Diencephalon (tissue), 2 donors: ENCODE measurements around the genes FADS3, TUT1 and BSCL2.

DNA sequence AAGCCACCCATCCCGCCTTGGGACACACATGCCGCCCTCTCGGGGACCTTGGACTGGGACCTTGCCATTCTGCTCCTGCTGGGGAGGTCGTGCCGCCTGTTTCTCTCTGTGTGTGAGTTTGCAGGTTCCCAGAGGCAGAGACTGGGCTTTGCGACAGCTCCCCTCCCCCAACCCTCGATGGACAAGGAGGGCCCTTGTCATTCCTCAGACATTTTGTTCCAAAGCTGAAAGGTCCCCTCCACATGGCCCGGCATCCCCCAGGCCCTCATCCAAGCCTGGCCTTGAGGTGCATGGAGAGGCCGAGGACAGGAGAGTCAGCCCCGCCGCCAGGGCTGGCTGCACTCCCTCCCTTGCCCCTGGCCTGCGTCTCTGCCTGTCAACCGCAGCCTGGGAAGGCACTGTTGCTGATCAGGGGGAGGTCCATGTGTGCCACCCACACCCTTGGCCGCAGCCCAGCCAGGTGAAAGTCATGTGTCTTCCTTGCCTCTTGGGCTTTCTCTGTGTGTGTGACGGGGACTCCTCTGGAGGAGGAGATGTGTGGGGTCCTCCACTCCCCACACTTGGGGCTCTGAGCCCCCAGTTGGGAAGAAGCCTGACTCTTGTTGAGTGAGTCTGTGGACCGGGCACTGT is 25.7 kb downstream of the FADS2 start:
- RAMPAGE, long total RNA, result no peak

GRCh38 chr11:61876231-61876961 is 14.9 kb downstream of the FADS3 start:
- RAMPAGE, long total RNA, result no peak

GRCh38 chr11:61881598-61881936 is 9.8 kb downstream of the FADS3 start:
- RAMPAGE, long total RNA, result no peak

GRCh38 chr11:61891375-61892357 is at the start of gene FADS3:
Gene FADS3, minus strand, starts transcription at chr11:61891545.
- RAMPAGE, long total RNA, result no peak

GRCh38 chr11:61908773-61909388 is 8.5 kb downstream of the RAB3IL1 start:
- RAMPAGE, long total RNA, result no peak

GRCh38 chr11:61964617-61965701 is 2.5 kb downstream of the FTH1 start:
- RAMPAGE, long total RNA, result no peak

DNA sequence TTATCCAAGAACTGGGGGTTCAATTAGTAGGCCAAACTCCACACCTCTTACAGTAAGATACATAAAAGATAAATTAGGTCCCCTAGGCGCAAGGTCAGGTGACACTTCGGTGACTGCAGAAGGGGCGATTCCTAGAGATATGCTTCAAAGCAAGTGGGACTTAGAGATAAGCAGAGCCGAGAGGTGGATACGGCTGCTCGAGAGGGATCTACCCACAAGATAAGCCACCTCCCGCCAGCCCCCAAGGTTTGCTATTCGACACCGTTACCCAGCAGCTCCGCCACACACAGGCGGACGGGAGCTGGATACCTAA is 870 bp downstream of the FTH1 start:
- RAMPAGE, long total RNA, result no peak

DNA sequence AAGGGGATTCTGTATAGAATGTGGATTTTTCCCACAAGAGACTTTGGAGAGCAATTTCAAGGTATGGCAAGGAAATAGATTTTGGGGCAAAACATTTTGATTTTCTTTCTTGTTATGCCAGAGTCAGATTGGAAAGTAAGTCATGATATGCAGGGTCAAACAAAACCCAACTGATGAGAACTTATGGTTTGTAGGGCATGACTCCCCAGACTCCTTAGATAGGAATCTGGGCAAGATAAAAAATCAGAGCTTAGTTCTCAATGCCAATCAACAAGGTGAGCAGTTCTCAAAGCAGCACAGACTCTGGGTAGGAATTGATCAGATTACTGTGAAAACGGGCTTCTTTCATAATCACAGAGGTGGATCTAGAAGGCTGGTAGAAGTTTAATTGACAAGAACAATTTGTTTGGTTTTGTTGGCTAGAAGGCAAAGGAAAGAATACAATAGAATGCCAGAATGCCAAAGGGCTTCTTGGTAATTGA is 78.1 kb upstream of the FTH1 start:
- RAMPAGE, long total RNA, result no peak

GRCh38 chr11:62061796-62062306 is 62.0 kb upstream of the INCENP start:
- RAMPAGE, long total RNA, result no peak

DNA sequence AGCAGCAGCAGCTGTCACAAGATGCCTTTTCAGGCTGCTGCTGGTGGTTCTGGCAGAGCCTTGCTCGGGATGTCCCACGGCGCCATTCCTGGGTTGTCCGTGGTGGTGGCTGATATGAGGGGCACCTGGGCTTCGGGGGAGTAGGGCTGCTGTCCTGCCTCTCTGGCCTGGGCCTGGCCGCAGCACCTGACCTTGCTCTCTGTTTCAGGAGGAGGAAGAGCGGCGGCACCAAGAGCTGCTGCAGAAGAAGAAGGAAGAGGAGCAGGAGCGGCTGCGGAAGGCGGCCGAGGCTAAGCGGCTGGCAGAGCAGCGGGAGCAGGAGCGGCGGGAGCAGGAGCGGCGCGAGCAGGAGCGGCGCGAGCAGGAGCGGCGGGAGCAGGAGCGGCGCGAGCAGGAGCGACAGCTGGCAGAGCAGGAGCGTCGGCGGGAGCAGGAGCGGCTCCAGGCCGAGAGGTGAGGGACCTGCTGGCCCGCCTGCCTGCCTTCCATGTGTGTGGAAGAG is 22.7 kb downstream of the INCENP start:
- RAMPAGE, long total RNA, result no peak

- RAMPAGE, long total RNA, result no peak
These were observed 39.6 kb downstream of the SCGB1A1 start for GRCh38 chr11:62458283-62458933.

GRCh38 chr11:62462099-62462660 is 43.3 kb downstream of the SCGB1A1 start:
- RAMPAGE, long total RNA, result no peak

GRCh38 chr11:62514009-62514546 is 32.5 kb downstream of the AHNAK start:
- RAMPAGE, long total RNA, result no peak

- RAMPAGE, long total RNA, result no peak
These were observed 22.8 kb downstream of the AHNAK start for GRCh38 chr11:62523457-62524626.

- RAMPAGE, long total RNA, result no peak
These were observed 17.1 kb downstream of the AHNAK start for GRCh38 chr11:62529377-62530097.

DNA sequence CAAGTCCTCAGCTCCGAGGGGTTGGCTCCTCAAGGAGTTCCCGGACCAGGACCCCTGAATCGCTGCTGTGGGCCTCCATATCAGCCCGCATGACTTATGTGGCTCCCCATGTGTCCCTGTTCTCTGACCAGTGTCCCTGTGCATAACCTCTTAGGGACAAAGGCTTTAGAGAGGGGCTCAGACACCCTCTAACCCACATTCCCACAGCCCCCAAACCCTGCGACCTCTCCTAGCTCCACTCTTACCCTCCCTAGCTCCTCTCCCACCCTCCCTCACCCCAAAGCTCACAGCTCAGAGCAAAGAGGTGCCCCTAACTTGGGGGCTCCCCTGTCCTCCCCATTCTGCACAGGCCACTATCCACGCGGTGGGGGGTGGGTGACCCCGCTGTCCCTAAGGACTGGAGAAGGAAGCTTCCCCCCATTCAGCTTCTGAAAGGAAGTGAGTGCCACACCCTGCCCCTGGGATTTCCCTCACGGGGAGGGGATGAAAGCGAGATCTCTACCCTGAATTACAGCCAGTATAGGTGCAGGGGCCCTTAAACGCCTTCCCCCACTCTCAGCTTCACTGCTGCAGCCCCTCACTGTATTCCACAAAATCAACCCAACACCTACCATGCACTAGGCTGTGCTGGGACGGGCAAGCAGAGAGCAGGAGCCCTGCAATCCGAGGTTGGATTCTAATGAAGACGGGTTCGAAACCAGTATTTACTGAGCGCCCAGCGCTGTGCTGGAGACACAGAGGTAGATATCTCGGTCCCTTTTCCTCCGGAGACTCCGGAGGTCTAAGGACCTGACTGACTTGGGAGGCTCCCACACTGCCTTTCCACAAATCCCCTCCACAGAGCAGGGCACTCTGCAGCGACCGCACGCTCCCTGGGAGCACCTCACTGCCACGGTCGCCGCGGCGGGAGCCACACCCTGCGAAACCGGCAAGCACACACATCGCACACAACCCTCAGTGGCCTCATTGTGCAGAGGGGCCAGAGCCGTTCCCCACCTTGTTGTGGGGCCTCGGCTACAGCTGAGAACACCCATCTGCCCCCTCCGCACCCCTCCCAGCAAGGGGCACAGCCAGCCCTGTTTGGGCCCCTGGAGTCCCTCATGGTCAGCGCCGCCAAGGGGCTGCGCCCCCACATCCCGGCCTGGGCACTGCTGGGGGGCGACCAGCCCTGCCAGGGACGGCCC is 1.9 kb downstream of the AHNAK start:
- RAMPAGE, long total RNA, result no peak

- RAMPAGE, long total RNA, result no peak
These were observed at the start of gene TUT1 for GRCh38 chr11:62591055-62591730. Gene TUT1, minus strand, starts transcription at chr11:62591523.

DNA sequence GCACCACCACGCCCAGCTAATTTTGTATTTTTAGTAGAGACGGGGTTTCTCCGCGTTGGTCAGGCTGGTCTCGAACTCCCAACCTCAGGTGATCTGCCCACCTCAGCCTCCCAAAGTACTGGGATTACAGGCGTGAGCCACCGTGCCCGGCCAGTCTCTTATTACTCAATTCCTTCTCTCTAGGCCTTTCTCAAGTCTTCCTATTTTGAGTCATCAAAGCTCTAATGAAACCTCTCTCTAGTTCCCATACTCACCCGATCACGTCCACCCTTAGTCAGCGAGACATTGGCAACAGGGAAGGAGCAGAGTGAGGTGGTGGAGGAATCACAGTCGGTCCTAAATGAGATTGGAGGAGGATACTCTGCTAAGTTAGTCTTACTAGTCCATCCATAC is 5.0 kb downstream of the BSCL2 start:
- RAMPAGE, long total RNA, result no peak

GRCh38 chr11:62707029-62708036 is at the start of gene BSCL2:
Gene BSCL2, minus strand, starts transcription at chr11:62707424.
- RAMPAGE, long total RNA, result start-site peak on the minus strand at chr11:62707306-62707518, 1,471 and 1,043 reads in 2 replicates; start-site peak on the plus strand at chr11:62707591-62707855, 16,601 and 4,843 reads in 2 replicates

DNA sequence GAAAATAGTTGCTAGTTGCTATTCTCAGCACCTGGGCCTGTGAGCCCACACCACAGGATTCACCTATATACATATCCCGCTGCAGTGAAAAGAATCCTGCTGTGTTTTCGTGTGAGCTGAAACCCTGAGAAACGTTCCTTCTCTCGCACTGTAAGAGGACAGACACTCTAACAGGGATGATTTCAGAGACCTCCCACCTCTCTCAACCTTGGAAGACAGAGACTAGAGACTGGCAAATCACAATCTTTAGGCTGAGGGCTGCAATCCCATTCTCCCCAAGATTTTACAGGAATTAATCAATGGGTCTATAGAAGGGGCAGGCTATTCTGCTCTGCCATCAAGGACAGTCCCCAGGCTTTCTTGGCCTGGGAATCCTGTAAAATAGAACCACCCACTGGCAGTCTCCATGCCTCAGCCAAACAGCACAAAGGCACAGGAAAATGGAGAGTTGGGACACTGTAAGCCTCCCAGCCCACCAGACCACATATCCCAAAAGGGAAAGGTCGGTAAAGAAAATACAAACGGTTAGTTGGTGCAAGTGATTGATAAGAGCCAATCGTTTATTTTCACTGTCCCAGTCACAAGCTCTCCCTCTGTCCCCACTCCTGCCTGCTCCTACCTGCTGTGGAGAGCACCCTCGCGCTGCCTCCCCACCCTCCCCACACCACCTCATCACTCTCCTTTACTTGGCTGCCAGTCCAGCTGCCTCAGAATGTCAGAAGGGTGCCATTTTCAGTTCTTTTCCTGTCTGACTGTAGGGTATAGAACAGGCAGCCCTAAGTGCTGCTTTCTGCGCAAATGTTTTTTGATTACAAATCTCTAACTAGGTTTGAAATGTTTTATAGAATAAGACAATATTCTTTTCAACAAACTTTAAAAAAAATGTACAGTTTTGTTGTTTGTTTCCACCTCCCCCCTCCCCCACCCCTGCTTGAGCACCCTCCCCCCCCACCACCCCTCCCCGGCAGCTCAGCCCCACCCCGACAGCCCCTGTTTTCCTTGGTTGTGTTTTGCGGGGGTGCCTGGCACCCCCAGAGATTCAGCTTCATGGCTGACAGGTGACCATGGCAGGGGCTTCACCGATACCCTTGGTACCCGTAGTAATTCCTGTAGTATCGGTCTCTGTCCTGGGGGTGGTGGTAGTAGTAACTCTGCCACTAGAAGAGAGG is 7.1 kb downstream of the GNG3 start:
- RAMPAGE, long total RNA, result no peak